CMK (cell line): ENCODE measurements around the genes LANCL2, PSPH, ZNF722 and ZNF727.

- RRBS: no CpG with 5 or more reads among the region's 9 CpGs
Observed at GRCh38 chr7:55024319-55025624, 6.0 kb downstream of the EGFR start.

DNA sequence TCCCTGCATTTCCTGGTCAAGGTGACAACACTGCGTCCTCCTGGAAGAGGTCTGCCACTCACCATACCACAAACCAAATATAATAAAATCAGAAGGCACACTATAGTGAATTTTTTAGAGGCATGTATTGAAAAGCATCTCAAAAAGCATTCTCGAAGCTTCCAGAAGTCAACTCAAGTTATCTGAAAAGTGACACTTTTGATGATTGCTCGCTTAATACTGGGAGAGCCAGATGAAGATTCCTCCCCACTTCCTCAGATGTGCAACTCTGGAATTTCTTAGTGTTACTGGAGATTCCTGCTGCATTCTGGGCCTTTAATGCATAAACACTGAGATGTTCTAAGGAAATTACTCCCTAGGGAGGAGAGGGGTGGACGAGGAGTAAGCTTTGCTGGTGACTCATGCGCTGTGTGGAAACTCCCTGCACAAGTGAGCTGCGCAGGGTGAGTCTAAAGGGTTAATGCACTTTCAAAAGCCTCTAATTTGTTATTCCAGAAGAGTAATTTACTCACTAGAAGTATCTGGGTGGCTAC, 46.2 kb downstream of the EGFR start:
- RRBS: no CpG with 5 or more reads among the region's 6 CpGs

- RRBS: no CpG with 5 or more reads among the region's 10 CpGs
Observed at GRCh38 chr7:55068067-55068774, 49.4 kb downstream of the EGFR start.

- RRBS: no CpG with 5 or more reads among the region's 5 CpGs
Observed at GRCh38 chr7:55127802-55128072, 108.9 kb downstream of the EGFR start.

DNA sequence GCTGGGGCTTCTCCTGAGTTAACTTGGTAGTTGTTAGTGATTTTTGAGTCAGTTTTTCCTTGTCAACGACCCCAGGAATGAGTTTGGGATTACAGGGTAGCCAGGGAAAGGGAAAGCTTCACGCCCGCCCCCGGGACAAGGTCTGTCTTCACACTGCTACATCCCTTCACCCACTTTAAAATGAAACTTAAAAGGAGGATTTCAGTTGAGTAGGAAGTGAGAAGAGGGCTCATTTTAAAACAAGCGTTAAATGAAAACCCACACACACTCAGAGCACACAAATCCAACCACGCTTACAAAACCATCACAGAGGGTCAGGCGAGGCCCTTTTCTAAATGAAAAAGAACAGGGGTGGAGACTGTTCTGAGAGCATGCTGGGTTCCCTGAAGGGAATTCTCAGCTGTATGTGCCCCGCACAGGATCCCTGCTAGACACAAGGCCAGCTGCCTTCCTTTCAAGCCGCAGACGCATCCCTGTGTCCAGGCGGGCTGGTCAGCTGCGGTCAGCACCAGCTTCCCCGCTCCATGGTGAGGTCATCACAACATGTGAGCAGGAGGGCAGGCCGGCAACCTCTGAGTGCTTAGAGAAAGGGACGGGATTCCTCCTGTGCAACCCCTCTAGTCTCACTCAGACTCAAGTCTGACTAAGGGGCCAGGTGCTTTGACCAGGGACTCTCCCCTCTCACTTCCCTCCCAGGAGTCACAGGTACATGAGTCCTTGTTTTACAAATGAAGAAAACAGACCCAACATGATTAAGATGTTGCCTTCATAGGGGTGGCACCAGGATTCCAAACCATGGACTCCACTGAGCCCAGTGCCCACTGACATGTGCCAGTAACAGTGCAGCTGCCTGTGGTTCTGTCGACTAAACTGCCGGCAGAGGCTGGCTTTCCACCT, 111.8 kb downstream of the EGFR start:
- RRBS: no CpG with 5 or more reads among the region's 17 CpGs

GRCh38 chr7:55365093-55366156, at the start of gene LANCL2:
LANCL2 (plus strand) TSS chr7:55365337.
- RRBS: 8% methylated on average over 11 of the region's 96 CpGs

DNA sequence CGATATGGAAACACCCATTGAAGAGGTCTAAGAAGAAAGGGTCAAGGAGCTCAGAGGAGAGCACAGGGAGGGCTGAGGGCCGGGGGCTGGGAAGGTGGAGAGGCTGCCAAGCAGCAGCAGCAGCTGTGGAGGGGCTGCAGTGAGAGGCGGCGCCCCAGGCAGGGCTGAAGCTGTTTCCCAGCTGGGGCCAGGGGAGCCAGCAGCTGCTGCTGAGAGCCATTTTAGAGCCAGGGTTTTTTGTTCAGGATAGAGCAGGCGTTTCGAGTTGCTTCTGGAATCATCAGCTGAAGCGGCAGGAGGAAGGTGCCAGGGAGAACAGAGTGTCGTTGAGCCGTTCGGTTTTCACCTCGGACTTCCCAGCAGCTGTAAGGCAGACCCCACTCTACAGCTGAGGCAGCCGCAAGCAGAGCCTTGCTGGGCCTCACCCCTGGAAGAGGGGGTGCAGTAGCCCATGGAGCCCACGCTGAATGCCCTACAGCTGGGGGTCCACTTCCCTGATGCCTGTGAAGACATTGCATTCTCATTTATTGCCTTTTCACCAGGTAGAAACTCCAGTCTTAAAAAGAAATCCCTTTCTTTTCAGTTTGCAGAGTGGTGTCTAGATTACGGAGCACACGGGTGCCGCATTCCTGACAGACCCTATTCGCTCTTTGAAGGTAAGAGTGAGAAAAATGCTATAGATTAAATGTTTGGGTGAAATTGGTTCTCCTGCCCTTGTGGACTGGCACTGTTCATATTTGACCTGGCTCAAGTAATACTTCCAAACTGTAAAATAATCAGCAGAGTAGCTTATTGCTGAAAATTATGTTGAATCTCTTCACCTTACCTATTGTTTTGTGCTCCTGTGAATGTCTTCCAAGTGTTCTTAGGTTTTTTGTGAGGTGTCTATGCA, 62.9 kb downstream of the LANCL2 start:
- RRBS: no CpG with 5 or more reads among the region's 17 CpGs

- RRBS: no CpG with 5 or more reads among the region's 9 CpGs
Observed at GRCh38 chr7:55464645-55465531, 99.8 kb downstream of the LANCL2 start.

- RRBS: no CpG with 5 or more reads among the region's 5 CpGs
Observed at GRCh38 chr7:55514800-55515231, 57.5 kb downstream of the VOPP1 start.

- RRBS: no CpG with 5 or more reads among the region's 13 CpGs
Observed at GRCh38 chr7:55520487-55521293, 51.6 kb downstream of the VOPP1 start.

GRCh38 chr7:55526299-55526621, 46.0 kb downstream of the VOPP1 start:
- RRBS: no CpG with 5 or more reads among the region's 4 CpGs

DNA sequence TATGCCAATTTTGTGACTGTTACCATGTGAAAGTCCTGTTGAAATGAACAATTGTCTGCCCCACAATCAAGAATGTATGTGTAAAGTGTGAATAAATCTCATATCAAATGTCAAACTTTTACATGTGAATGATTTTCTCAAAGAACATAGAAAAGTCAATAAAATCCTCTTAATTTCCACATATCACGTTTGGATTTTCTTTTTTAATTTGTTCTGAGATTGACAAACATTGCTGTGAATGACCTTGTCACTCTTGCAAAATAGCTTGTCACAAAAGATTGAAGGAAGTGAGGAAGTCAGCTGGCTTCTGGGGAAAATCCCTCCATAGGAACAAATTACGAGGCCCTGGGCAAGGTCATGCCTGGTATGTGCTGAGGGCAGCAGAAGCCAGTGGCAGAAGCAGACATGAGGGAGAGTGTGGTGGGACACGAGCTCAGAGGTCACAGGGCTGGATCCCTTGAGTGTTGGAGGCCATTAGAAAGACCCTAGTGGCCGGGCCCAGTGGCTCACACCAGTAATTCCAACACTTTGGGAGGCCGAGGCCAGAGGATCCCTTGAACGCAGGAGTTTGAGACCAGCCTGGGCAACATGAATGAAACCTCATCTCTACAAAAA, 35.7 kb downstream of the NIPSNAP2 start:
- RRBS: no CpG with 5 or more reads among the region's 6 CpGs

GRCh38 chr7:56017075-56017539, 34.1 kb downstream of the PSPH start:
- RRBS: no CpG with 5 or more reads among the region's 4 CpGs

DNA sequence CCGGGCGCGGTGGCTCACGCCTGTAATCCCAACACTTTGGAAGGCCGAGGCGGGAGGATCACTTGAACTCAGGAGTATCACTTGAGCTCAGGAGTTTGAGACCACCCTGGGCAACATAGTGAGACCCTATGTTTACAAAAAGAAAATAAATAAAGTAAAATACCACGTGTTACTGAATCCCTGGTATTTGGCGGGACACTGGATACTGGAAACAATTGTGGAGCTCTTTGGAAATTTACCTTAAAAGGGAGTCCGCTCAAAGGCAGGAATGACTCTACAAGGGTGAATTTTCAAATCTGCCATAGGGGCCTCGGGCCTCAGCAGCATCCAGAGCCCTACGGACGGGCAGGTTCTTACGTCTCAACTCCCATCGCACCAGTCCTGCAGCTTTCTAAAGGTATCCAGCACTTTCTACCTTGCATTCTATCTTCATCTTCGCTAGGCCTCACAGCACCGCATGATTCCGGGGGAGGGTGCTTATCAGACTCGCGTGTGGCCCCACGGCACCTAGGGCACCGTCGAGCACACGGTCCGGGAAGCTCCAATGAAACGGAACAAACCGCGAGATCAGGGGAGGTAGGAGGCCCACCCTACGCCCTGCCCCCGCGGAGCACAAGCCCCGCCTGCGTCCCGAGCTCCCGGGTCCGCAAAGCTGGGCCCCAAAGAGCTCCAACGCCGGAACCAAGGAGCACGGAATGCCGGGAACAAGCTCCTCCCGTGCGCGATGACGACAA, at the start of gene PSPH:
PSPH (minus strand) TSS at position 546 of the 734 bp plus-strand sequence.
- RRBS: 1% methylated on average over 21 of the region's 43 CpGs

DNA sequence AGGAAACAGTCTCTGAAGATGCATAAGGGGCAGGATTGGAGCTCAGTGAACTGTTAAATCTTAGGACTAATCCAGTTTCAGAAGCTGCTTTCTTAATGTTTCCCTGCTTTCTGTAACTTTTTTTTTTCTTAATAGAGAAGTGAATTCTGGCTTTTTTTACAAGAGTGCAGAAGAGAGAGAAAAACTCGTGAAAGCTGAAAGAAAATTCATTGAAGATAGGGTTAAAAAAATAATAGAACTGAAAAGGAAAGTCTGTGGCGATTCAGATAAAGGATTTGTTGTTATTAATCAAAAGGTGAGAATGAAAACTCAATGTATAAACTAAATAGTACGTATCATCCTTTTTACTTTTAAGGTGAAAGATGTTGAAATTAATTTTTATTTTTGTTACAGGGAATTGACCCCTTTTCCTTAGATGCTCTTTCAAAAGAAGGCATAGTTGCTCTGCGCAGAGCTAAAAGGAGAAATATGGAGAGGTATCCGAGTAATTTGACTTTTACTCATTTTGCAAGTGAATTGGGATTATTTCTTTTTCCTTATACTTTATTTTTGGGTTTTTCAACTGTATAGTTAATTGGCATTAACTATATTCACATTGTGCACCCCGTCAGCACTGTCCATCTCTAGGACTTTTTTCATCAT, 5.7 kb upstream of the SUMF2 start:
- RRBS: no CpG with 5 or more reads among the region's 6 CpGs

GRCh38 chr7:56105539-56105871, 771 bp downstream of the CHCHD2 start:
- RRBS: no CpG with 5 or more reads among the region's 5 CpGs

DNA sequence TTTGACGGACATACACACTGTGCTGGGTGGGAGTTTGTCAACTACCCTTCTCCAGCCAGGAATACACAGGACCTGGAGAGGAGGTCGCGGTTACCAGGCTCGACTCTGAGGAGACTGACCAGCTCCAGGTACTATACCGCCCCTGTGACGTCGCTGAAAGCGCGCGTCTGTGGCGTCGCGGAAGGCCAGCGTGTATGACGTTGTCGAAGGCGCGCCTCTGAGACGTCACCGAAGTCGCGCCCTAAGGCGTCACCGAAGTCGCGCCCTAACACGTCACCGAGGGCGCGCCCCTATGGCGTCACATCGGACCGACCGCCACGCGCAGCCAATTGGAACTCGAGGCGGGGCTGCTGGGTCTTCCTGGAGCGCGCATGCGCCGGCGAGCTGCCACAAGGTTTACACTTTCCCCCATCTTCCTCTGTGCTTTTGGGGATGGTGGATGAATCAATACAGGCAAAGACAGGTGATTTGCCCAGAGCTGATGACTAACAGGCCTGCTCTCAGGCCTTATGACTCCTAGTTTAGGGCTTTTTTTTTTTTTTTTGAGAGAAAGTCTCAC, 249.9 kb downstream of the ZNF479 start:
- RRBS: no CpG with 5 or more reads among the region's 43 CpGs

GRCh38 chr7:63925244-63925516, 73.5 kb upstream of the ZNF722 start:
- RRBS: no CpG with 5 or more reads among the region's 6 CpGs

GRCh38 chr7:63998577-63999014, at the start of gene ZNF722:
ZNF722 (plus strand) TSS chr7:63998849.
- RRBS: no CpG with 5 or more reads among the region's 13 CpGs

- RRBS: 98% methylated on average over 3 of the region's 35 CpGs
Observed at GRCh38 chr7:64045221-64046127, at the start of gene ZNF727. ZNF727 (plus strand) TSS chr7:64045434.